Foreskin fibroblast (primary cell): ENCODE measurements around a stretch of chr16.

- RRBS, result no CpG with 5 or more reads among the region's 3 CpGs
Observed at GRCh38 chr16:9093840-9094227, 2.4 kb downstream of the HAPSTR1 start.

DNA sequence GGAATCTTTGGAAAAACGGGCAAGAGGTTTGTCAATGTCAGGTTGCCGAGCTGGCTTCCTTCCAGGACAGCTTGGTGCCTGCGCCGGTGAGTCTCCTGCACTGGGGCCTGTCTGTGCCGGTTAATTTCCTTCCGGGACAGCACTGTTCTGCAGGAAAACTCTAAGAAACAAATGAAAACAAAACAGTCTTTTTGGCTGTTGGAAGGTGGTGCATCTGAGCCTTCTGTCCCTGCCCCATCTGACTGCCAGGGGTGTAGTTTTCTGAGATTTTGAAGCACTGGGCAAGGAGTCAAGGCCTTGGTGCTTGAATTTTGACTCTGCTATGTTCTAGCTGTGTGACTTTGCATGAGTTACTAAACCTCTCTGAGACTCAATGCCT, 210.8 kb downstream of the HAPSTR1 start:
- RRBS, result no CpG with 5 or more reads among the region's 6 CpGs

- RRBS, result no CpG with 5 or more reads among the region's 2 CpGs
Observed at GRCh38 chr16:9846264-9846885, 335.9 kb downstream of the GRIN2A start.

GRCh38 chr16:10080409-10080781, 101.8 kb downstream of the GRIN2A start:
- RRBS, result no CpG with 5 or more reads among the region's 8 CpGs

DNA sequence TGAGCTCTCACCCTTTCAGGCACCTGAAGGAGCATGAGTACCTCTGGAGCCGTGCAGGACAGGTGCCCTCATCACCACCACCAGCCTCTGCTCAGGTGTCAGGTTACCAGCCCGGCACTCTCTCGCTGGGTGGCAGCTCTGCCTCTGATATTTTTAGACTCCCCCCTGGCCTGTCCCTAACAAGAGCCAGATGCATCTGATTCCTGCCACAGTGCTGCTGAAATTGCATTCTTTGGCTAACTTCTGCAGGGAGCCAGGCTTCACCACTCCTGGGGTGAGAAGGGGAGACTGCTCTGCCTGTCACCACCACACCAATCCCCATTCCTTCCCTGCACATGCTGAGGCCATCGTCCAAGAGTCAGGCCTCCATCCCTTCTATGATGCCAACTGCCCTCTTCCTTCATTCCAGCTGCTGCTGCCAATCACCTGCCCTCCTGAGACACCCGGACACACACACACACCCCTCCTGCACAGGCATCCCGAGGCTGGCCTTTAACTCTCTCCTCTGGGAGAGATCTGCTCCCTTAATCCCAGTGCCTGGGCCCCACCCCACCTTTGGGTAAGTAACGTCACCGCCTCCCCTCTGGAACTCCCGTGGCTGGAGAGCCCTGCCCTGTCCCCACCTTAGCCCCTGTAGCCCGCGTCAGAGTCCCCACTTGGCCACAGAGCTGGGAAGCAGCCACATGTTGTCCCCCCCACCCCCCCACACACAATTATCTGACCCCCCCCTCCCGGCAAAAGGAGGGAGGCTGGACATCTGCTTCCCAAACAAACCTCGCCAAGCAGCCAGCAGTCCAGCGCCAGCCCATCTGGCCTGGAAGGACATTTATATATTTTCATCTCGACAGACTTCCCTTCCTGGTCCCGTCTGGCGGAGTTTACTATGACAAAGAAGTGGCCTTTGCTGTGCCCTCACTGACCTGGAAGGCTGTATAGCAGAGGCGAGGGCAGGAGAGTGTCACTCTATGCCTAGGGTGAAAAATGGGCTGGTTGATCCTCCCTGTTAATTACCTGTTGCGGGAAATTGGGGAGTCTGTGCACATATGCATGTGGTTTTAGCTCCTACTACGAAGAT, 2.8 kb downstream of the EMP2 start:
- RRBS, result no CpG with 5 or more reads among the region's 20 CpGs

DNA sequence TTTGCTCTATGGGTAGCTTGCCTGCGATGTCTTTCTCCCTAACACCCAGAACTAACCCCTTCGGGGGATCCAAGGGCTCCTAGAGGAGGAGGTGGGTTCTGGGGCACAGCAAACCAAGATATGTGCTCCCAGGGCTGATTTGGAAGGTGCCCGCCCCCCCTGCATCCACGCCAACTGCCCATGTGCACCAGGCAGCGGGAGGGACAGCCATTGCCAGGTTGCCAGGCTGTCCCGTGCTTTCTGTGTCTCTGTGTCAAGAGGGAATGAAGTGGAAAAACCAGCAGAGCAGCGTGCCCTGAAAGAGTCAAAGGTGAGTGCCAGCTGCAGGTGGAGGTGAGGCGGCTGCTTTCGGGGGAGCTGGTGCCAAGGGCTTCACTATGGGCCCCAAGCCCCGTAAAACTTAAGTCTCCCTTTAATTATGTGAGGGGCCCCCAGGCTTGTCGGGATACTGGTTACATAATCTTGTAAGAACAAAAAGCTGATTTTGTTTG, 6.4 kb downstream of the TEKT5 start:
- RRBS, result no CpG with 5 or more reads among the region's 11 CpGs

DNA sequence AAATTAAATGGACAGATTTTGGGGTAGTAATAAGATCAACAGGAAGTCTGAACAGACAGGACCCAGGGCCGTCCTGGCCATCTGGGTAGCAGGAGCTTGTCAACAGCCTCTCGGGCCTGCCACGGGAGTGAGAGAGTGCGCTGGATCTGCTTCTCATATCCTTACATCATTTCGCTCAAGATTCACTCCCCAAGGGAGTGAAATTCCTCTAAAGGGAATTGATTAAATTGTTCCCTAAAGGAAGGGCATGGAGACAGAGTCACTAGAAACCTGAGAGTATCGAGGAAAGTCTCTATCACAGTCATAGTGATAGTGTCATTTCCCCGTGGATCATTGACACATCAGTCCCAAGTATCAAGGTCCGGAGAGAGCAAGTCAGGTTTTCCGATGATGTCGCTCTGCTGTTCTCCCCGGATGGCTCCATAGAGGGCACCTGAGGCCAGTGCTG, 7.4 kb downstream of the NUBP1 start:
- RRBS, result 58% methylated on average over 3 of the region's 11 CpGs

DNA sequence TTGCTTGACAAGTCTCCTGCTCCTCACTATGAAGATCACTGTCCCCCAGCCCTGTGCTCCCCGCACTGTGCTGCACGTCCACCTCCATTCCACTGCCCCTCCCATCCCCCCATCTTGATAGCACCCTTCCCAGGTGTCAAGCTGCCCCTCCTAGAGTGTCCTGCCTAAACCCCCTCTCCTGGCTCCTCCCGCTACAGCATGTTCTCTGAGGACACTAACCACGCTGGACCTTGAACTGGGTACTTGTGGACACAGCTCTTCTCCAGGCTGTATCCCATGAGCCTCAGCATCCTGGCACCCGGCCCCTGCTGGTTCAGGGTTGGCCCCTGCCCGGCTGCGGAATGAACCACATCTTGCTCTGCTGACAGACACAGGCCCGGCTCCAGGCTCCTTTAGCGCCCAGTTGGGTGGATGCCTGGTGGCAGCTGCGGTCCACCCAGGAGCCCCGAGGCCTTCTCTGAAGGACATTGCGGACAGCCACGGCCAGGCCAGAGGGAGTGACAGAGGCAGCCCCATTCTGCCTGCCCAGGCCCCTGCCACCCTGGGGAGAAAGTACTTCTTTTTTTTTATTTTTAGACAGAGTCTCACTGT, 18.5 kb downstream of the DEXI start:
- RRBS, result no CpG with 5 or more reads among the region's 13 CpGs

GRCh38 chr16:10964213-10964671, 19.9 kb downstream of the CLEC16A start:
- RRBS, result no CpG with 5 or more reads among the region's 13 CpGs

GRCh38 chr16:10982544-10983232, 38.3 kb downstream of the CLEC16A start:
- RRBS, result 67% methylated on average over 2 of the region's 16 CpGs

DNA sequence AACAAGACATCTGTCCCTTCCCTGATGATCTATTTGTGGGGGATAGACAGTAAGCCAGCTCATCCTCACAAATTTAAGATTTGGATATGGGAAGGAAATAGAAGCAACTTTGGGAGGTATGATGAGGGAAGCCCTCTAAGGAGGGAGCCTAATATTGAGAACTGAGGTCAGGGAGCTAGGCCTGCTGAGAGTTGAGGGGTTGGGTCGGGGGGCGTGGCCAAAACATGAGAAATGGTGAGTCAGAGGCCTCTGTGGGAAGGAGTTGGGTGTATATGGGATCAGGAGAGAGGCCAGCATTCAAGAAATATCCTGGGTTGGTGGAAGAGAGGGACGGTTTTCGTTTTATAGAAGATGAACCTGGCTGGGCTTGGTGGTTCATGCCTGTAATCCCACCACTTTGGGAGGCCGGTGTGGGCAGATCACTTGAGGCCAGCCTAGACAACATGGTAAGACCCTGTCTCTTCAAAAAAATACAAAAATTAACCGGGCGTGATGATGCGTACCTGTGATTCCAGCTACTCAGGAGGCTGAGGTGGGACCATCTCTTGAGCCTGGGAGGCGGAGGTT, 48.5 kb downstream of the CLEC16A start:
- RRBS, result 63% methylated on average over 1 of the region's 9 CpGs

DNA sequence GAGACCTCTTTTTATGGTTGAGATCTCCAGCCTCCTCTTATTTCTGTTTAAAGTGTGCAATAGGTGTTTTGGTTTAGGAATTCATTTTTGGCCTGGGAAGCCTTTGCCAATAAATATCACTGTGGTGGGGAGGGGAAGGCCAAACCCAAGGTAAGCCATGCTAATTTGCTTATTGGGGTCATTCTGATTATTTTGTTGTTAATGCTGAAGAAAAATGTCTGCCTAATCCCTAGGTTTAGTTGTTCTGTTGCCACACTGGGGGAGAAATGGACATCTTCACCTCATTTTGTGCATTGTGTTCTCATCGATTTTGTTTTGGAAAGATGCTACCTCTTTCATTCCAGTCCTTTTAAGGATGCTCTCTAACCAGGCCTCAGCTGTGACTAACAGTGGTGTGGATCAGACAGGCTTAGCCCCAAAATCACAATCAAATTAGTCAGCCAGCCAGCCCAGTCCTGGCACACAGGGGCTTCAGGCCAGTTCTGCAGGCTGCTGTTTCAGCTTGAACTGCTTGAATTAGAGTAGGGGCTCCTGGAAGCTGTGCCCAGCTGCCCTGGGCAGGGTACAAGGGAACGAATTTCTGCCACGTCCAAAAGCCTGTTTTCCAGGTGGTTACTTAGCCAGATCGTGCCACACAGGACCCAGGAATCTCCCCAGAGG, 60.5 kb downstream of the CLEC16A start:
- RRBS, result no CpG with 5 or more reads among the region's 4 CpGs

GRCh38 chr16:11128093-11129323, 127.5 kb downstream of the SOCS1 start:
- RRBS, result 85% methylated on average over 1 of the region's 12 CpGs

- RRBS, result no CpG with 5 or more reads among the region's 10 CpGs
Observed at GRCh38 chr16:11183399-11183868, 72.6 kb downstream of the SOCS1 start.

- RRBS, result no CpG with 5 or more reads among the region's 9 CpGs
Observed at GRCh38 chr16:11234623-11235213, 21.3 kb downstream of the SOCS1 start.

DNA sequence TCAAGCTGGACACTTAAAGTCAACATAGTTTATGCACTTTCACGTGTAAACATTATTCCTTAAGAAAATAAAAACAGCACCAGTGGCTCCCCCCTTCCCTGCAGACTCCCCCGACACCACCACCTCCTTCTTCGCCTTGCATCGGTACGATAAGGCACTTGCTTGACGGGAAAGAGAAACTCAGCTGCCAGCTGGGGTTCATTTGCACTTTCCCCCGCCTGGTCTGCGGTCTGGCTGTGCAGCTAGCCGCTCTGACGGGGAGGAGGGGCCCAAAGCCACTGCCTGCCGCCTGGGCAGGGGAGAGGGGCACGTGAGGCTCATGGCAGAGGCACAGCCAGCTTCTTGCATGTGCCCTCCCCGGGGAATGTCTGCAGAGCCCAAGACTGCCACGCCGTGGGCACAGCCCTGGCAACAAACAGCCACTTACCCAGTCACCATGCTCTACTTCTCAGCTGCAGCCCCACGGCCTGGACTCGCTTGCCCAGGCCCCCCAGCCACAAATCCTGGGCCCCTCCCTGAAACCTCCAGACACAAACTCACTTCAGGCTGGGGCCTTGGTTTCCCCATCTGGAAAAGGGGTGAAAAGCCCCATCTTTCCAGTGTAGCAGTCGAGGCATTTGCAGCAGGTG, 16.5 kb upstream of the PRM1 start:
- RRBS, result no CpG with 5 or more reads among the region's 18 CpGs

DNA sequence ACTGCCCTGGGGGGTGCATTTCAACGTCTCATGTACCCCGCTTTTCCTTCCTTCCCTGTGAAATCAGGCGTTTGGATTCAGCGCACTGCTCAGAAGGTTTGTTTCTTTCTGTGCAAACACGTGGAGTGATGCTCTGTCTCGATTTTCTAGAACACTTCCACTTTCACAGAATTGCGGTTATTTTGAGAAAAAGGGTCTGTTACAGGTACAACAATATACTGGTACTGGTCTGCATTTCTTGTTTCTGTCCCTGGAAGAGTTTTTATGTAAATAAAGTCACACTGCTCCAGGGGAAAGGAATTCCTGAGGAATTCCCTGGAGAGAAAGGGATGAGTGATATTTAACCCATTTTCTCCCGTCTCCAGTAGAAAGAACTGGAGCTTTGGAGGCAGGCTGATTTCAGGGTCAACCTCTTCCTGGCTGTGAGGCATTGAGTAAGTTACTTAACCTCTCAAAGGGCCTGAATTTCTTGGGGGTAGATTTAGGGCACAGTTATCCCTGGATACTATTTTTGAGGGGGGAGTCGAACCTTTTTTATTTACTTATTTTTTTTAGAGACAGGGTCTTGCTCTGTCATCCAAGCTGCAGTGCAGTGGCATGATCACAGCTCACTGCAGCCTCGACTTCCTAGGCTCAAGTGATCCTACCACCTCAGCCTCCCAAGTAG, 16.1 kb upstream of the RMI2 start:
- RRBS, result no CpG with 5 or more reads among the region's 10 CpGs

DNA sequence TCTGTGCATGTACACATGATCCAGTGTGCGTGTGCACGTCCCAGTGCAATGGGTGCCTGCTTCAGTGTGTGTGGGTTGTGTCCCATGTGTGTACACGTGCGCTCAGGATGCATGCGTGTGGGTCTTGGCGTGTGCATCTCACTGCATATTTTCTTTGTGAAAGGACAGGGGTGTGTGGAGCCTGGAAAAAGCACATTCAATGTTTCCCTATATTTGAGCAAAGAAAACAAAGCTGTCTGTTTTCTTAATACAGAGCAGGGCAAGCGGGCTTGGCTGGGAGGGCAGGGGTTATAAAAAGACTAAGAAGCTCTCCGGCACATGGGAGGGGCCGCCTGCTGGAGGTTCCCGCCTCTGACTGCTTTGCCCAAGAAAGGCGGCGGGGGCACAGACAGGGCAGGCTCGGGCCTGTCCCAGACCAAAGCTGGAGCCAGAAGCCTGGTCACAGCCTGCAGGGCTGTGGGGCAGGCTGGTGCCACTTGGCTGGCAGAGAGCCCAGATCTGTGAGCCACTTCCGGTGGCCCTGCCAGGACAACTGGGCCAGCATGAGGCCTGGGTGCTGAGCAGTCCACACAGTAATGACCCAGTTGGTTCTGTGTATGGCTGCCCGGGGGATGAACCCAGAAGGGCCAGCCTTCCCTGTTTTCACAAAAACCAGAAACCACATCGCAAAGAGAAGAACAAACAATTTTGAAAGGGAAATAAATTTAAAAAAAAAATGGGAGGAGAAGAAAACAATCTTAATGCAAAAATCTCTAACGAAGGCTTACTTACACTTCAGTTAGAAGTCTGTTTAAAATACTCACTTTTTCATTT, 29.7 kb downstream of the ENSG00000188897 start:
- RRBS, result 5% methylated on average over 2 of the region's 17 CpGs

GRCh38 chr16:11551101-11551574, 24.1 kb upstream of the ENSG00000188897 start:
- RRBS, result no CpG with 5 or more reads among the region's 5 CpGs

DNA sequence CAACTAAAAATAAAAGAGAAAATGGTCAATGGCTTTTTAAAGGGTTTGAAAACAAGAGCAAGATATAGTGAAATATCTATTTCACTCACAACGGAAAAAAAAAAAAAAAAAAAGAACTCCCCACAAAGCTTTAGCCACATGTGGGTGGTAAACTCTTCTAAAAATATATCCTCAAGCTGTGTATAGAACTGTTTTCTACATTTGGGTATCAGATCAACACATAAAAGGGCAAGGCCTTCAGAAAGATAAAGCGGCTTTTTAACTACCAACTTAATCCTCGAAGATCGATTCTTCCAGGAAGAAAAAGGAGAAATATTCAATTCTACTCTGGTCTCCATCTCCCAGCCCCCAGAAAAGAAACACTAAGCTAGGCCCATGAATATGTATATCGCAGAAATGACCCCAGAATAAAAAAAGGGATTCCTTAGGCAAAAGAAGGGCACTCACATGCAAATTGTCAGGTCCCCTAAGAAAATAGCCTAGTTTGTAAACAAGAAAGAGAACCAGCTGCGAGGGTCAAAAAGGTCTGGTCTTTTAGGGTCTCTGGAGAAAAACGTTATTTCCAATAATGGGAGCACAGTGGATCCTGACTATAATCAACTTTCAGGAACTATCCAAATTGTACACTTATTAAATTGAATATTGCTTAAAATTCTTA, 4.4 kb downstream of the LITAF start:
- RRBS, result no CpG with 5 or more reads among the region's 7 CpGs